ENCODE measurements around the genes SCNN1G, PALB2 and LCMT1.

GRCh38 chr16:22370032-22370678 lies 4.3 kb downstream of the CDR2 start:
- PRO-cap: no peak

- PRO-cap: no peak
Measured at GRCh38 chr16:22419675-22420508, 45.5 kb upstream of the CDR2 start.

DNA sequence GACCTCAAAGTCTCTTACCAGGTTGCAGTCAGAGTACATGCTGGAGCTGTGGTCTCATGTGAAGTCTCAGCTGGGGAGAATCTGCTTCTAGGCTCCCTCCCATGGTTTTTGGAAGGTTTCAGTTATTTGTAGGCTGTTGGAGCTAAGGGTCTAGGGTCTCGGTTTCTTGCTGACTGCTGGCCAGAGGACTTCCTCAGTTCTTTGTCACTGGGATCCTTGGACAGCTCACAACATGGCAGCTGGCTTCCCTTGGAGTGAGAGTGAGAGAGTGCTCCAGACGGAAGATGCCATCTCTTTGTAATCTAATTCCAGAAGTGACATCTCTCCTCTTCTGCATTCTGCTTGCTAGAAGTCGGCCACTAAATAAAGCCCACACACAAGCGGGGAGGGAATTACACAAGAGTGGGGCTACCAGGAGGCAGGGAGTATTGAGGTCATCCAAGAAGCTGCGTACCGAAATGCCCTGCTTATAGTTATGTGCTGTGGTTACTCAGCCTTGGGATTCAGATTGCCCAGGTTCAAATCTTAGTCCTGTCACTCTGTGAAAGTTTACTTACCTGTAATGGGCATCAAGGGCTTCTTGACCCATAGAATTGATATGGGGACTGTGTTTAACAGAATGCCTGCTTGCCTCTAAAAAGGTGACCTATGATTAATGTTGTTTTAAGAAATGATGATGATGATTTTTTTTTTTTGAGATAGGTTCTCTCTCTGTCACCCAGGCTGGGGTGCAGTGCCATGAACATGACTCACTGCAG lies 121.1 kb upstream of the HS3ST2 start:
- PRO-cap: no peak

- PRO-cap: no peak
Measured at GRCh38 chr16:23121063-23121640, 28.1 kb downstream of the USP31 start.

- PRO-cap: unidirectional peak, plus-strand start at chr16:23182719
Measured at GRCh38 chr16:23182518-23183000, at the start of gene SCNN1G. Gene SCNN1G, plus strand, starts transcription at chr16:23182745.

DNA sequence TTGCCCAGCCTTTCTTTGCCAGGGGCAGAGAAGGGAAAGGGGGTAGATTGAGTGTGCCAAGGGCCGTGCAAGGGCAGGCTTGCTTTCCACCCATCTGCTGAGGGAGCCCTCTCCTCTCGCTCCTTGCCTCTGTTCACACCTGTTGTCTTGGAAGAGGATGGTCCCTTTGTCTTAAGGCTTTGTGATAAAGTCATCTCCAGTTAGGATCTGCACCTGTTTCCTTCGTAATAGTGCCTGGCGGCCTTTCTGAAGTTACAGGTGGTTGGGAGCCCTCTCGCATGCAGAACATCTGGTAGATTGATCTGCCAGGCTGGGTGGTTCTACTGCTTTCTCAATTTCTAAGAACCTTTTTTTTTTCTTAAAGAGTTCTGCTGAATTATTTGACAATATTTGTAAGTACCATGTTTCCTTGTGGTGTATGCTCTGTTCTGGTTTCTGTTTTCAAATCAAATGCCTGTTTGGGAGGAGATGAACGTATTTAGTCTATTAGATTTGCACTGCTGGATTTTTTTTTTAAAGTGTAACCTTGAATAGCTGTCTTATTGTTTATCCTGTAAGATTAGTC lies 16.4 kb downstream of the UBFD1 start:
- PRO-cap: no peak

- PRO-cap: no peak
Measured at GRCh38 chr16:23596894-23597515, 889 bp upstream of the NDUFAB1 start.

DNA sequence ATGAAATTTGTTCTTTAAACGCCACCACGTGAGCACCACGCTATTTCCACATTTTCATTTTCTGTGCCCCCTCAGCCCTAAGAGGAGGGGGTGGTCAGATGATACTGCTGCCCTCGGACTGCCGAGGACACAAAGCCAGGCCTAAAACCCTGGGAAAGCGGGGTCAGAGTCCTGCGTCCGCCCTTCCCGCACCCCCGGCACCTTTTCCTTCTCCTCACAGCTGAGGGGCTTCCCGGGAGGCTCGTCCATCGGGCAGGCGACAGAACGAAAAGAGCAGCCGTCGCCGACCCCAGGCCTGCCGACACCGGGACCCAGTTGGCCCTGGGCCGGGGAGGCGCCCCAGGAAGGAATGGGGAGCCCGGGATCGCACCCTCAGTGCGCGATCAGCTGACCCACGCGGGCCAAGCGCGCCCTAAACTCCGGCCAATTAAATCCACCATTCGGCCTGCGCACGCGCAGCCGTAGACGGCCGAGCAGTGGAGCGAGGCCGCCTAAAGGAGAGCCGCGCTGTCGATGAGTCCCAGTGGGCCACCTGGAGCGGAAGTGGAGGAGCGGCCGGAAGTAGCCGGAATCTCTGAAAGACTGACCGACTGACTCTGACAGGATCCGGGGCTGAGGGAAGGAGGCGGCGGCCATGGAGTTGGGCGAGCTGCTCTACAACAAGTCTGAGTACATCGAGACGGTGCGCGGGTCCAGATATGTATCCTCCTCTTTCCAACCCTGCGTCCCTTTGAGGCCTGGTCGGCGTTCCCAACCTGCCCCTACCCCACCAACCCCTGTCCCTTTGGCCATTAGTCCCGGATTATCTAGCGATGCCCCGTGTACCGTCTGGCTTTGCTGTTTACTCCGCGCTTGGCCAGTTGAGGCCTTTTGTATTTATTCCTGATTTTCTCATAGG lies at the start of gene PALB2:
Gene PALB2 (minus strand): TSS at position 402 of the 898 bp plus-strand sequence.
- PRO-cap: bidirectional peak, plus-strand start at position 605 of the sequence, minus-strand start at position 407 of the sequence

GRCh38 chr16:23669888-23670785 lies 8.6 kb upstream of the PLK1 start:
- PRO-cap: no peak

DNA sequence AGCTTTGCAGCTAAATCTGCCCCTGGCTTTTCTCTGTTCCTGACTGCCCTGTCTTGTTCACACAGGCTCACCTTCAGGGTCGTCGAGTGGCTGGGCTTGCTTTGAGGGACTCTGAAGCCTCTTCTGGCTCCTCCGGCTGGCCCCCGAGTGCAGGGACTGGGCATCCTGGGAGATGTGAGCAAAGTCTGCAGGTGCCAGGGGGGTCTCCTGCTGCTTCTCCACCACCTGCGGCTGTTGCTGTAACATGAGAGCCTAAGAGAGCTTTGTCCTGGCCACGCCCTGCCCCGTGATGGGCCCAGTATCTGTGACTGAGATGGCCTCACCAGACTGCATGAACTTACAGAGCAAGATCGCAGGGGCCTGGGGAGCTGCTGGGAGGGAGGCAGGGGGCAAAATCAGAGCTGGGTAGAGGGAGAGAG lies 12.5 kb downstream of the ERN2 start:
- PRO-cap: no peak

DNA sequence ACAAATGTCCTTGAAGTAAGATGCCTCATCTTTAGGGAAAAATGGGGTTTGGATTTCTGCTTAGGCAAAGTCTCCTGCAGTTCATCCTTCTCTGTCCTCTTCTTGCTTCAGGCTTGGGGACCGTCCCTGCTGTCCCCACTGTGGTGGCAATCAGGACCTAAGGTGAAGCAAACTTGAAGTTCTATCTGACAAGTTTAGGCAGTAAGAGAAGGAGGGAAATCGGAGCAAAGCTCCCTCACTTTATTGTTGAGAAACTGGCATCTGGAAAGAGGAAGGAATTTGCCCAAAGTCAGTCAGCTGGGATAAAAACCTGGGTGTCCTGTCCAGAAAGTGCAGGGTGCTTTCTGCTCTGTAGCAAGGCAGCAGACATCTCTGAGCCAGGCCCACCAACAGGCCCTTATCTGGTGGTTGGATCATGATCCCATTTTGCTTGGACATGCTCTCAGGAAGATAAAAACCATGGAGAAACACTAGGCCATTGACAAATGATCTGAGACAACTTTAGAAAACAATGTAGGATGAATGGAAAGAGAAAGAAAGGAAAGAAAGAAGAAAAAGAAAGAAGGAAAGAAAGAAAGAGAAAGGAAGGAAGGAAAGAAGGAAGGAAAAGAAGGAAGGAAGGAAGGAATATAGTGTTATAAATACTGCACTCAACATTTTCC lies 39.4 kb upstream of the CACNG3 start:
- PRO-cap: no peak

- PRO-cap: no peak
Measured at GRCh38 chr16:24609565-24610738, 70.6 kb downstream of the RBBP6 start.

DNA sequence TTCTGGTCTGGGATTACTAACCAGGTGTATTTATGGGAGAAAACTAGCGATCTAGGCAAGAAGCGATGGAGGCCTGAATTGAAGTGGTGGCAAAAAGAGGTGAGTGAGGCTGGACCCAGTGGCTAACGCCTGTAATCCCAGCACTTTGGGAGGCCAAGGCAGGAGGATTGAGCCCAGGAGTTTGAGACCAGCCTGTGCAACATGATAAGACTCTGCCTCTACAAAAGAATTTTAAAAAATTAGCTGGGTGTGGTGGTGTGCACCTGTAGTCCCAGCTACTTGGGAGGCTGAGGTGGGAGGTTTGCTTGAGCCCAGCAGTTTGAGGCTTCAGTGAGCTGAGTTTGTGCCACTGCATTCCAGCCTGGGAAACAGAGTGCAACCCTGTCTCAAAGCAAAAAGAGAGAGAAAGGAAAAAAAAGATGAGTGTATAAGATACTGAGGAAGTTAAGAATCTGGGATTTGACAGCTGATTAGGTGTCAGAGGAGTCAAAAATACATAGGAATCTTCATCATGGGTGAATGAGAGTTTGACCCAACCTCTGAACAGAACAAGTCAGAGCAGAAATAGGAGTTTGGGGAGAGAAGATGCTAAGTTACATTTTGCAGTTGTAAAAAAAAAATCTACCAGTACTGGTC lies 4.5 kb downstream of the TNRC6A start:
- PRO-cap: no peak

- PRO-cap: no peak
Measured at GRCh38 chr16:24853834-24854293, 8.1 kb downstream of the SLC5A11 start.

- PRO-cap: no peak
Measured at GRCh38 chr16:24983498-24984087, 31.6 kb downstream of the ARHGAP17 start.

DNA sequence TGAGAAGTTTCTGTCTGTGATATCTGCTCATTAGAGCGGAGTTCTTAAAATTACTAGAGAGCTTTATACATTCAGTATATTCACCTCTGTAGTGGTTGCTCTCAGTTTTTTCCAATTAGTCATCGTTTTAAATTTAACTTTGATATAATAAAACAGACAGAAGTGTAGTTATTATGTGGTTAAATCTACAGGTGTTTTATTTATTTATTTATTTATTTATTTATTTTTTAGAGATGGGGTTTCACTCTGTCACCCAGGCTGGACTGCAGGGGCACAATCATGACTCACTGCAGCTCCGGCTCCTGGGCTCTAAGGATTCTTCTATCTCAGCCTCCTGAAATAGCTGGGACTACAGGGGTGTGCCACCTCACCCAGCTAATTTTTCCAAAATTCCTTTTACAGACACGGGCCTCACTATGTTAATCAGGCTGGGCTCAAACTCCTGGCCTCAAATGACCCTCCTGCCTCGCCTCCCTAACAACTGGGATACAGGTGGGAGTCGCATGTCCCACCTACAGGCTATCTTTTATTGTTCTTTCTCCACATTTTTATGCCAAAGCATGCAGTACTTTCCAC lies 15.9 kb downstream of the ARHGAP17 start:
- PRO-cap: no peak

DNA sequence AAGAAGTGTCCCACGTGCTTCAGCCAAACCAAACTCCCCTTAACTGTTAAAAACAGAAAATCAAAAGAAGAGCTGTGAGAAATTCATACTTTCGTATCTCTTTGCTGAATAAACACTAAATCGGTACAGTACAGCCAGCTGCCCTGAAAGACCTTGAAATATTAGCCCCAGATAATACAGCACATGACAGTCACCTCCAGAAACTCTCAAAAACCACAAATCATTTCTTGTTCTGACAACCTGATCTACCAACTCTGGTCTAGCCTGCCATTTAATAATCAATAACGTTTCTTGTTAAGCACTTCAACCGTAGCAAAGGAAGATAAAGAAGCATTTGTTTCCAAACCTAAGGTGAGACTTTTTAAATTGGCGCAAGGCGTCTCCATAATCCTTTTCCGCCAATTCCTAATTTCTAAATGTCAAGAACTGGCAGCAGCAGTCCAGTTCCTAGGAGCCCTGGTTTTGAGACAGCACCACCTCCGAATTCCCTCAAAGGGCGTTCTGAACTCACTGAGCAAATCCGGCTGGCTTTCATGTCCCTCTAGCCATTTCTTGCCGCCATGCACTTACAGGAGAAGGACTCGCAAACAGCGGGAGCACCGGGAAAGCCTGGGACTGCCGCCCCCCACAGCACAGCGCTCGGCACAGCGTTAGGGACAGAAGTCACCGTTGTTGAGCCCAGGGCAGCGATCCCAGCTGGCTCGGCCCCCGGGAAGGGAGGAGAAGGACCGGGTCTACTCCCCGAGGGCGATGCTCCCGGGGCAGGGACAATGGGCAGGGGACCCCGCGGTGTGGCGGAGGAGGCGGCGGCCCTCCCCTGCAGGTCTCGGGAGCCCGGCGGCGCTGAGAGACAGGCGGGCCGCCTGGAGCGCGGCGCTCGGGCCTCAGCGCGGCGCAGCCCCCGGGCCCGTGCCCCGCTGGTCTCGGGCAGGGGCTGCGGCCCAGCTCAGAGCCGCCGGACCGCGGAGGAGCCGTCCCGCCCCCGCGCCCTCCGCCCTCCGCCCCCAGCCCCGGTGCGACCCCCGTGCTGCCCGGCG lies 686 bp downstream of the ARHGAP17 start:
- PRO-cap: unidirectional peak, plus-strand start at position 492 of the sequence; unidirectional peak, plus-strand start at position 544 of the sequence

DNA sequence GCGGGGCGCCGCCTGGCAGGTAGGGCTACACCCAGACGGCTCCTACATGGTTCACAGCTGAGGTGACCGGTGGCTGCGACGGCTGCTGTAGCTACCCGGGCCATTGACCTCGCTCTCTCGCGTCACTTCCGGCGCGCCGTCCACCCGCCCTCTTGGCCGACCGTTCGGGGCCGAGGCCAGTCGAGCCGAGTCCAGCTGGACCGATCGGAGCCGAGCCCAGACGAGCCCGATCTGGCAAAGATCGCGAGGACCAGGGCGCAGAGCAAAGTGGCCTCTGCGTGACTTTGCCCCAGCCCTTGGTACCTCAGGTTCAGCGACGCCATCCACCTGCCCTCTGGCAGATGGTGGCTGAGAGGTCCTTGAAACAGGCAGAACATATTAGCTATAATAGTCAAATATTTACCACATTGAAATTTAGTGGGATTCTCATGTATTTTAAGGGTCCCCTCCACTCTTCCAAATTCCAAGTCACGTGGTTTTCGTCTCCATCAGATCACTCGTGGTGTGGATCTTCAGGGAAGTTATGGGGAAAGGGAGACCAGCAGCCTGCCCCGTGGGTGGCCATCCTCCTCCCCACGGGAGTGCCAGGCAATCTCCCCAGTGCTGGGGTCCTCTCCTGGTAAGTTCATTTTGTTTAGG lies 4.4 kb upstream of the LCMT1 start:
- PRO-cap: bidirectional peak, plus-strand start at position 183 of the sequence, minus-strand start at position 119 of the sequence

DNA sequence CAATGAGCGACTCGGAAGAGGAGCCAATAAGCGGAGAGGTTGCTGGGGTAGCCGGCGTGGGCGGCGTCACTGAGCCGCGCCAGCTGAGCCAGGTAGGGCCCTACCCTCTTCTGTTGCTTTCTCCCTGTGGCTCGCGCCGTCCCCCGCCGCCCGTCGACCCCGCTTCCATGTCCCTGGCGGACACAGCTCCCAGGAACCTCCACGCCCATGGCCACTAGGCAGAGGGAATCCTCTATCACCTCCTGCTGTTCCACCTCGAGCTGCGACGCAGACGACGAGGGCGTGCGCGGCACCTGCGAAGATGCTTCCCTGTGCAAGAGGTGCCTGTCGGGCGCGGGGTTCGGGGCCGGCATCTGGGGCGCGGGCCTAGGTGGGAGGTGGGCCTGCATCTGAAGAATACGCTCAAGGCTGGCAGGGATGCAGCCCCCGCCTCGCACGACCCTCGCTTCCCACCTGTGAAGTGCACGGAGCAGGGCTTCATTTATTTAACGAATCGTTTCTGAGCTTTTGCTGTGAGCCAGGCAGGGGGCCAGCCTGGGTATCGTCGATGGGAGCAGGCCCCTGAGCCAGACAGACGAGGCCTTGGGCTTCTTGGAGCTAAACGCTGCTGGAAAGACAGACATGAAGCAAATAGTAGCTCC lies at the start of gene LCMT1:
Gene LCMT1 (plus strand): TSS at position 66 of the 641 bp plus-strand sequence.
- PRO-cap: bidirectional peak, plus-strand start at position 69 of the sequence, minus-strand start outside the sequence

GRCh38 chr16:26598310-26598870 lies 468.3 kb upstream of the C16orf82 start:
- PRO-cap: no peak